Urinary bladder (tissue), 3 donors: ENCODE results near the gene STEAP2.

DNA sequence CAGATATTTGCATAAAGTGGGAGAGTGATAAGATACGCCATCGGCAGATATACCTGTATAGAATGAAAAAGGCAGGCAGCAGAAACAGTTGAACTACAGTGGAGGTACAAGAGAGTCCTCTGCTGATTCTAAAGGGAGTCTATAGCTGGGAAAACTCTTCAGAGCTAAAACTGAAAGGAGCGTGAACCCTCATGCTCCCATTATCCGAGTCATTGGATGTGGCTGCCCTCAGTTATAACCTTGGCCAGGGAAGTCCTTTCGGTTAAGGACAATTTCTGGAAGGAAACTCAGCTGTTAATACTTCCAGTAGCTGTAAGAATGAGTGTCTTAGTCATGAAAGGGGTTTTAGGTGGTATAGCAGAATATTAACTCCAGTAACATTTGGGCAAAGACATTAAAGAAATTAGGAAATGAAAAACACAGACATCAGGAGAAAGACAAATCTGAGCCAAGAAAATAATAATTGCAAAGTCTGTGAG is 14.6 kb upstream of the GNAT3 start:
- PRO-cap: no peak
- RAMPAGE, long total RNA: no peak

DNA sequence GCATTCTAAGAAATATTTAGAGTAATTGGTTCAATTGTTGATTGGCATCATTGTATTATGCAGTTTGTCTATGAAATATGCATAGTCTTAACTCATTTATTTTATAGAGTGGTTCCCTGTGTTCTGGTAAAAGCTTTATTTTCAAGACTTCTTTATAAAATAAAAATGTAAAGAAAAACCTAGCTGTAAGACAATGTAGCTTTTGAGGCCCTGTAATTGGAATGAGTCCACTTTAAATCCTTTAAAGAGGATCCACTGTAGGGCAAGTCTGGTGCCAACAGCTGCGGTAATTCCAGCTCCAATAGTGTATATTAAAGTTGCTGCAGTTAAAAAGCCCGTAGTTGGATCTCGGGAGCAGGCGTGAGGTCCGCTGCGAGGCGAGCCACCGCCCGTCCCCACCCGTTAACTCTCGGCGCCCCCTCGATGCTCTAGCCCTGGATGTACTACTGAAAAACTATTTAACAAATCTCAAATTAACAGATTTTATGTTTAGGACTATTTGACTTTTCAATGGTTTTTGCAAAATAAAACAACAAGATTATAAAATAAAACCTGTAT is 414.6 kb upstream of the SEMA3C start:
- PRO-cap: no peak
- RAMPAGE, long total RNA: no peak

DNA sequence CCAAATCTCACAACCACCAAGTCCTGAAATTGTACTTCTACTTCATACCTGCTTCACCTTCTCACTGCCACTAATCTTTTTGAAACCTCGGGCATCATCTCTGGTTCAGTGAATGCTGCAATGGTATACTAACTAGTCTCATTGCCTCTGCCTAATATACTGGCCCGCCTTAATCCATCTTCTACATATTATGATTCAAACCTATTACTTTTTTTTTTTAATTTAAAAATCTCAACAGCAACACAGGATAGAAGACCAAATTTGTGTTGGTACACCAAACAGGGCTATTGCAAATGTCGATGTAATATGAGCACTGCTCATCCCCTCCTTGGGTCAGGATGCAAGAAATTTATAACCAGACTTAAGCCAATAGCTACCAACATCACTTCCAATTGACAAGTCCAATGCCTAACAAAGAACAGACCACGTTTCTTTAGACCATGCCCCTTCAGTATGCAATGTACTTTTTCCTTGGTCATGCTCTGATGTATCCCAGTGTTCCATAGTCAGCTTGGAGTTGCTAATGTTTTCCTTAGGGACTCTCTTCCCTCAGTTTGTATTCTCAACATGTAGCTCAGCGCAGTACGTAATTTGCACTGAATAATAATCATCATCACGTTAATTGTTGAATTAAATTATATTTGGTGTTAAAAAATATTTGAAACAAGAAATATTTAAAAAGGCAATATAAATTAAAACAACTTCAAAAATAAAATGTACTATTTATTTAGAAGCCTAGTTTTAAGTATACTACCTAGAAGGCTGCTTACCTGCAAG is 7.9 kb downstream of the CACNA2D1 start:
- PRO-cap: no peak
- RAMPAGE, long total RNA: no peak

- PRO-cap: no peak
- RAMPAGE, long total RNA: no peak
These were observed 233.9 kb upstream of the CACNA2D1 start for GRCh38 chr7:82677503-82677856.

DNA sequence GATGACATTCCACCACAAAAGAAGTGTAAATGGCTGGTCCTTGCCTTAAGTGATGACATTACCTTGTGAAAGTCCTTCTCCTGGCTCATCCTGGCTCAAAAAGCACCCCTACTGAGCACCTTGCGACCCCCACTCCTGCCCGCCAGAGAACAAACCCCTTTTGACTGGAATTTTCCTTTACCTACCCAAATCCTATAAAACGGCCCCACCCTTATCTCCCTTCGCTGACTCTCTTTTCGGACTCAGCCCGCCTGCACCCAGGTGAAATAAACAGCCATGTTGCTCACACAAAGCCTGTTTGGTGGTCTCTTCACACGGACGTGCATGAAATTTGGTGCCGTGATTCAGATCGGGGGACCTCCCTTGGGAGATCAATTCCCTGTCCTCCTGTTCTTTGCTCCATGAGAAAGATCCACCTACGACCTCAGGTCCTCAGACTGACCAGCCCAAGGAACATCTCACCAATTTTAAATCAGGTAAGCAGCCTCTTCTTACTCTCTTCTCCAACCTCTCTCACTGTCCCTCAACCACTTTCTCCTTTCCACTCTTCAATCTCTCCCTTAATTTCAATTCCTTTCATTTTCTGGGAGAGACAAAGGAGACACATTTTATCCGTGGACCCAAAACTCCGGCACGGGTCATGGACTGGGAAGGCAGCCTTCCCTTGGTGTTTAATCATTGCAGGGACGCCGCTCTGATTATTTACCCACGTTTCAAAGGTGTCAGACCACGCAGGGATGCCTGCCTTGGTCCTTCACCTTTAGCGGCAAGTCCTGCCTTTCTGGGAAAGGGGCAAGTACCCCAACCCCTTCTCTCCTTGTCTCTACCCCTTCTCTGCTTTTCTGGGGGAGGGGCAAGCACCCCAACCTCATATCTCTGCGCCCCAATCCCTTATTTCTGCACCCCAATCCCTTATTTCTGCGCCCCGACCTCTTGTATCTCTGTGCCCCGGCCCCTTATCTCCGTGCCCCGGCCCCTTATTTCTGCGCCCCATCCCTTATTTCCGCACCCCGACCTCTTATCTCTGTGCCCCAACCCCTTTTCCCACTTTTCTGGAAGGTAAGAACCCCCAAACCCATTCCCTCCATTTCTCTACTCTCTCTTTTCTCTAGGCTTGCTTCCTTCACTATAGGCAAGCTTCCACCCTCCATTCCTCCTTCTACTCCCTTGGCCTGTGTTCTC is 188.8 kb downstream of the SEMA3E start:
- PRO-cap: no peak
- RAMPAGE, long total RNA: no peak

DNA sequence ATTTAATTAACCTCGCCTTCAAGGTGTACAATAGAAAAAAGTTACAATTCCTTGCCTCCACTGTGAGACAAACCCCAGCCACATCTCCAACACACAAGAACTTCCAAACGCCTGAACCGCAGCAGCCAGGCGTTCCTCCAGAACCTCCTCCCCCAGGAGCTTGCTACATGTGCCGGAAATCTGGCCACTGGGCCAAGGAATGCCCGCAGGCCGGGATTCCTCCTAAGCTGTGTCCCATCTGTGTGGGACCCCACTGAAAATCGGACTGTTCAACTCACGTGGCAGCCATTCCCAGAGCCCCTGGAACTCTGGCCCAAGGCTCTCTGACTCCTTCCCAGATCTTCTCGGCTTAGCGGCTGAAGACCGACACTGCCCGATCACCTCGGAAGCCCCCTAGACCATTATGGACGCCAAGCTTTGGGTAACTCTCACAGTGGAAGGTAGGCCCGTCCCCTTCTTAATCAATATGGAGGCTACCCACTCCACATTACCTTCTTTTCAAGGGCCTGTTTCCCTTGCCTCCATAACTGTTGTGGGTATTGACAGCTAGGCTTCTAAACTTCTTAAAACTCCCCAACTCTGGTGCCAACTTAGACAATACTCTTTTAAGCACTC is 187.1 kb downstream of the SEMA3E start:
- PRO-cap: no peak
- RAMPAGE, long total RNA: no peak

- PRO-cap: no peak
- RAMPAGE, long total RNA: no peak
These were observed 148.7 kb upstream of the SEMA3D start for GRCh38 chr7:85335575-85335864.

GRCh38 chr7:86947733-86948488 is 111.5 kb downstream of the ELAPOR2 start:
- PRO-cap: no peak
- RAMPAGE, long total RNA: no peak

GRCh38 chr7:87038945-87039529 is 20.4 kb downstream of the ELAPOR2 start:
- PRO-cap: no peak
- RAMPAGE, long total RNA: no peak

DNA sequence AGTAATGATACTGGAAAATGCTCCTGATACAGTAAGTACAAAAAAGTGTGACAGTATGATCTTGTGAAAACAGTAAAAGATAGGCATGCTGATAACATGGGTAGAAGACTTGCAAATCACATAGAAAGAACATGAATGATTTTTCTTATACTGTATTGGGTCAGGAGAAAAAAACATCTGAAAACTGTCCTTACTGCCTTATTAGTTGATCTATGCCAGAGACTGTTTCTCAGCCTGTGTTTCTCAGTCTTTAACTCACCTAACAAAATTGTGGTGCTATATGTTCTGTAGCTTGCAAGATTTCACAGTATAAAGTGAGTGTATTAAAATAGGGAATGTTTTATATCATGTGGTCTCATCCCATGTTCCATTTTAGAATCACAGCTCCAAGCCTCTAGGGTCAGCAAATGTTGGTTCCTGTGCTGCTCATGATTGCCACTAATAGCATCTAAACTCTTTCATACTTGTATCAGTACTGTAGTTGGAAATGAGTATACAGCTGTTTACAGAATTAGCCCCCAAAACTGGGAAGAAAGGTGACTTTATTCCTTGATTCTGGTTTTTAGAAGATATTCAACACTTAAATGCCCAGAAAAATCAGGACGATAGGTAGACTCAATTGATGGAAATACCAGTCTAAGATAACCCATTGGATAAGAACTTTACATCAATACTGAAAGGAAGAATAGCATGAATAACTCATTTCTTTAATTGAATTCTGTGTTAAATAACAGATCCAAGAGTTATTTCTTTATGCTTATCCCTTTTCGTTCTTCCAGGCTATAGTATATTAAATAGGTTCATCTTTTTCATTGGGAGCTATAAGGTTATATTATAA is 4.9 kb downstream of the DMTF1 start:
- PRO-cap: no peak
- RAMPAGE, long total RNA: no peak

DNA sequence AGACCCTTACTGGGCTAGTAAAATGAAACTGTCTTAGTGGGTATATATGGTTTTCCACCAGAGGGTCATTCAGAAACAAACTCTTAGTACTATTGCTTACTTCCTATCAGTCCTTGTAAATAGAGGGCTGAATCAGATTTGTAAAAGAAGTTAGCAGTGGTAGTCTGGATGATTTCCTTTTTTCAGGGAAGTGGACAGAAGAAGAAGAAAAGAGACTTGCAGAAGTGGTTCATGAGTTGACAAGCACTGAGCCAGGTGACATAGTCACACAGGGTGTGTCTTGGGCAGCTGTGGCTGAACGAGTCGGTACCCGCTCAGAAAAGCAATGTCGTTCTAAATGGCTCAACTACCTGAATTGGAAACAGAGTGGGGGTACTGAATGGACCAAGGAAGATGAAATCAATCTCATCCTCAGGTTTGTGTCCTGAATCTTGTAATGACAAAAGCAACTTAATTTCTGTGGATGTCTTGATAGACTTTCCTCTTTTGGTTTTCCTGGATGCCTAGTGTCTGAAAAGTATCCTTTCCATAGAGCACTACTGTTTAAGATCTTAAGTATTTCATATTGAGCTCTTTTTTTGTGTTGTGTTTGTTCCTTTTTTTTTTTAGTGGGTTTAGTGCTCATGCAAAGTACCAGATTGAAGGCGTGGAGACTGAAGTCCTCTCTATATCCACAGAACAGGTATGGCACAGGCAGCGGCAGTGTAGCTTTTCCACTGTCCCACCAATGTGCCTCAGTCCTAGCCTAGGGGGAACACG is 32.1 kb downstream of the DMTF1 start:
- PRO-cap: no peak
- RAMPAGE, long total RNA: no peak

GRCh38 chr7:87420058-87420688 is 55.3 kb downstream of the ABCB4 start:
- PRO-cap: no peak
- RAMPAGE, long total RNA: no peak

- PRO-cap: no peak
- RAMPAGE, long total RNA: no peak
These were observed 2.2 kb downstream of the ABCB4 start for GRCh38 chr7:87473281-87473709.

DNA sequence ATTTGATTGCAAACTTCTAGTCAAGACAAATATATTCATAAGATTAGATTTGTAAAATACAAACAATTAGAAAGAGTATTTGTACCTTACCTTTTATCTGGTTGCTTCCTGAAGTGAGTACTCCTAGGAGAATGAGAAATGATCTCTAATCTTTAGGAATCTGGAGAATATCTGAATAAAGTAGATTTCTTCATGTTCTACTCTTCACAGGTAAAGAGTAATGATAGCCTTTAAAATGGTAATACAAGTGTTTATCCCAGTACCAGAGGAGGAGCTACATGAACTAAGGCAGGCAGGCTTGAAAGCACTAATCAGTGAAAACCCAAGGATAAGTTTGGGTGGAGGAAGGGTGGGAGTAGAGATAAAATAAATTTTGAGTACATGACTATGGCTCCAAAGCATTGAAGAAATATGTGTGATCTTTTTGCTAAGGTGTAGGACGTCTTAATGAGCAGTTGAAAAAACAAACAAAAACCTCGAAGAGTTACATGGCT is 84.9 kb downstream of the RUNDC3B start:
- PRO-cap: no peak
- RAMPAGE, long total RNA: no peak

DNA sequence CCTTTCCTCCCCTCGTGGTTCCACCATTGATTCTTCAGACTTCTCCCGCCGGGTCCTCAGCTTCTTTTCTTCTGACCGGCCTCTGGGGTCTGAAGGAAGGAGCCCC is 375 bp downstream of the DBF4 start:
- PRO-cap: no peak
- RAMPAGE, long total RNA: no peak

DNA sequence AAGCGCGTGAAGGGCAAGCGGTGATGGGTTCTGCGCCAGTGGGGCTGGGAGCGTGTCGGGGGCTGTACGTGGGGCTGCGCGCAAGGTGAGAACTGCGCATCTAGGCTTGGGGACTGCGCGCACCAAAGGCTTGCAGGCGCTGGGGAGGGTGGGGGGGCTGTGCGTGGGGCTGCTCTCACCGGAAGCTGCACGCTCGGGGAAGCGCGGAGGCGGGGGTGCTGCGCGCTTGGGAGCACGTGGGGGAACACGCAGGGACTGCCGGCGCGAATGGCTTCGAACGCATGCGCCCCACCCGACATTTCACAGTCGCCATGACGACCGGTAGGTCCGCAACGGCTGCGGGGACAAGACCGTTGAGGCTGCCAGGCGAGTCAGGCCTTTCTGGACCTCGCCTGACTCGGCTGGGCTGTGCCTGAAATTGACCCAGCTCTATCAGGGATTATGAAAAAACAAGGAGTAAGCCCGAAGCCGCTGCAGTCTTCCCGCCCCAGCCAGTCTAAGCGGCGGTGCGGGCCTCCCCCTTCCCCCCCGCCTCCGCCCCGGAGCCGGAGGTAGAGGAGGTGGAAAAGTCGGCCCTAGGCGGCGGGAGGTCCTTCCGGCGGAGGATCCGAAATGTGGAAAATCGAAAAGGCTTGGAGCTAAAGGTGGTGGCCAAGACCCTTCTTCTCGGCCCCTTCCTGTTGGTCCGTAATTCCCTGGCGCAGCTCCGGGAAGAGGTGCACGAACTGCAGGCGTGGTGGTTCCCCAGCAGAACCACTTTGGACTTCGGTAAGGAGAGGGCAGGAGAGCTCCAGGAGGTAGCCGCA is 35.0 kb upstream of the STEAP1 start:
- PRO-cap: no peak
- RAMPAGE, long total RNA: no peak

GRCh38 chr7:90210895-90211436 is 574 bp upstream of the STEAP2 start:
- PRO-cap: no peak
- RAMPAGE, long total RNA: no peak

DNA sequence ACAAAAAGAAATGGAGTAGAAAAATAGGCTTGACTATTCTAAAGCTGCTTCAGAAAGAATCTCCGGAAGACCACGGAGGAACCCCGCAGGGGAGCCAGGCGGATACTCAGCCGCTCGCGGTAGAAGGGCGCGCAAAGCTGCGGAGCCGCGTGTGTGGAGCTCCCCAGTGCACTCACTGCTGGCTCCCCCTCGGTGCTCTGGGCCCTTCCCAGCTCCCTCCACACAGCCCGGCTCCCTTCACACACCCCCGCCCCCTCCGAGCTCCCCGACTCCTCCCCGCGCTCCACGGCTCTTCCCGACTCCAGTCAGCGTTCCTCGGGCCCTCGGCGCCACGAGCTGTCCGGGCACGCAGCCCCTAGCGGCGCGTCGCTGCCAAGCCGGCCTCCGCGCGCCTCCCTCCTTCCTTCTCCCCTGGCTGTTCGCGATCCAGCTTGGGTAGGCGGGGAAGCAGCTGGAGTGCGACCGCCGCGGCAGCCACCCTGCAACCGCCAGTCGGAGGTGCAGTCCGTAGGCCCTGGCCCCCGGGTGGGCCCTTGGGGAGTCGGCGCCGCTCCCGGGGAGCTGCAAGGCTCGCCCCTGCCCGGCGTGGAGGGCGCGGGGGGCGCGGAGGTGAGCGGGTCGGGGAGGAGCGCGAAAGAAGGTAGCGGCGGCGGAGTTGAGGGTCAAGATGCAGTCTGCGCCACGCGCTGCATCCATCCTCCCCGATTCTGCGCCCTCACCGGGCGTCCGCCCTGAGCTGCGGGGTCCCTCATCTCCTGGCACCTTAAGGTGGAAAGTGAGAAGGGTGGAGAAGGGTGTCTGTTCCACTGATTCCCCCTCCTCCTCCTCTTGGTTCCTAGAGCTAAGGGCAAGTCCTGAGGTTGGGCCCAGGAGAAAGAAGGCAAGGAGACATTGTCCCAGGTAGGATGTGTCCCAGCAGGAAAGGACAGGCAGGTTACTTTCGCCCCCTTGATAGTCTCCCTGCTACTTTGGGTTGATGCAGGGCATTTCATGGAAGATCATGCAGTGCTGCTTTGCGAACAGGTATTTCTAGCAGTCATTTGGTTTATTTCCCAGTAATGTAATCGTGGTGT is at the start of gene STEAP2:
STEAP2 (plus strand) TSS at position 304 of the 1,073 bp plus-strand sequence.
- PRO-cap: bidirectional peak, plus-strand start at position 304 of the sequence, minus-strand start at position 199 of the sequence
- RAMPAGE, long total RNA: no peak

DNA sequence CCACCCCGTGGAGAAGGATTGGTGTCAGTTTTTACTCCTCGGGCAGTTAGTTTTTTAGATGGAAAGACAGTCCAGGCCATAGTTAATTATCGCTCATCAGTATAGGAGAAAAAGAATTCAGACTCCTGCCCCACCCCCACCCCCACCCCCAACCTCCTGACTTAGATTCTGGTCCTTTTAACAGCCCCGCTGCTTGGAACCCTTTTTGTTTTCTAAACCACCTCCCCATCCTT is 1.1 kb downstream of the STEAP2 start:
- PRO-cap: no peak
- RAMPAGE, long total RNA: no peak

GRCh38 chr7:90266416-90267308 is 21.7 kb downstream of the CFAP69 start:
- PRO-cap: no peak
- RAMPAGE, long total RNA: no peak